ENCODE measurements around a stretch of chr5.

DNA sequence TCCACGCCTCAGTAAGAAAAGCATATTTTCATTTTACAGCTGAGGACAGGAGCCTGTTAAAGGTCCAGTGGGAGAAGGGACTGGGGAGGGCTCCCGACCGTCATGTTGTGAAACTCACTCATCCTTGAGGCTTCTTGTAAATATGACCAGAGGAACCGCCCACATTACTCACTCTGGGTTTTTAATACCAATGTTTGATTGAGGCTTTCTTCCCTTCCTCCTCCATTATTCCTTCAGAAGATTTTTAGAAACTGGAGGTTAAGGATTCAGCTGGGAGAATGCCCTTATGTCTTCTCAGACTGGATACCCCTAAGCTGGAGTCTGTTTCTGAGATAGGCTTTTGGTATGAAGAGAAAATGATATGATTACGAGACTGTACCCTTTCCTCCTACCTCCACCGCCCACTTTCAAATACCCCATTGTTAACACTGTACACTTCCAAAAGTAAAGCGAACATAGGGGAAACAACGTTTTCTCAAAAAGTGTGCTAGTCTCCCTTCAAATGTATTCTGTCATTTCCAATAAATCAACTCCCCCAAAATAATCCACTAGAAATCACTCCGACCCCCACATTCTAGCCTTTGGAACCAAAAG is 61.6 kb upstream of the GLRX start:
- PRO-cap, result unidirectional peak, minus-strand start at position 109 of the sequence

DNA sequence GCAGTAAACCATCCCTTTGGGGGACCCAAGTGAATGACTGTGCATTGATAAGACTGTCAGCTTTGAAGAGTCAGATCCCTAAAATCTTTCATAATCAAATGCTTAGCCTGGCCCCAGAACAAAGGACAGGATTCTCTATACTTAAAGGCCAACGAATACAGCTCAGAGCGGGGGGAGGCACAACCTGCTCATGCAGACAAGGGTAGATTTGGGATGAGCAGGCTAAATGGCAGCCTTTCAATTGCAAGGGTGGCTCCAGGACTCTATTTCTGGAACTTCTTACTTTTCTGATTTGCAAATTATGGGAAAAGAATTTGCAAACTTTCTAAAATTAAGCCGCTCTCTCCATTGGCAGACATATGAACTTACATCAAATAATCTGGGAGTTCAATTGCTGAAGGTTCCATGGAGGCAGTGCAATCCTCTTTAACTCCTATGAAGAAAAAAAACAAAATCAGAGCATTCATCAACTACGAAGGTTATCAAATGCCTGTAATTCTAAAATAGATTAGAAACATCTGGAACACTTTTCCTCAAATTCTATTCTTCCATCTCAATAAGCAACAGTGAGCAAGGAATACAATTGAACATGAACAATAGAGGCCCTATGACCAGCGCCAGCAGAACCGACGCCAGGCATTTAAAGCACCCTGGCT is 66.3 kb downstream of the ELL2 start:
- PRO-cap, result no peak

DNA sequence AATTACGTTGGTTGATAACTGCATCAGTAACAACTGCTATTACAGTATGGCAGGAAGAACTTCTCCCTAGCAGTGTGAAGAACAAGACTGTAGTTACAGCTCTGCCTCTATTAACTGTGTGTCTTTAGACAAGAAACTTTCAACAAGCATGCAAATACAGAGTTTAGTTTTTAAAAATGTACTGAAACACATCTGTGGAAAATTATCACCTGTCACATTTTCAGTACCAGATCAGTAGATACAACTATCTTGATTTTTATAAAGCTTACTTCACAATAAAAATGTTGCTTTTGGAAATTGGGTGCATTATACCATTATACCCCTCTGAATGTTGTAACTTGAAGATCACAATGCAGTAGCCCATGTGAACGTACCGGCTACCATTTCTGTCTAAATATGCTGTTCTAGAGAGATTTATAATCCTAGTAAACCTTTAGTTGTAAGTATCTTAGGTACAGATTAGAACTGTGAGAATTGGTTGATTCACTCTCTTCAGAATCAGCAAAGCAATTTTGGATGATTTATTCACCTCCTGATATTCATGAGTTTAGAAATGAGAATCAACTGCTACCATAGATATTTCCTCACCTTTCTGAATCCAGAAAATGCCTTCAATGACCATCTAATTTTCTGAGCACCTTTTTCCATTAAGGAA is 22.0 kb downstream of the ELL2 start:
- PRO-cap, result bidirectional peak, plus-strand start at position 217 of the sequence, minus-strand start at position 116 of the sequence

GRCh38 chr5:95940532-95941505 is 20.8 kb downstream of the ELL2 start:
- PRO-cap, result no peak

DNA sequence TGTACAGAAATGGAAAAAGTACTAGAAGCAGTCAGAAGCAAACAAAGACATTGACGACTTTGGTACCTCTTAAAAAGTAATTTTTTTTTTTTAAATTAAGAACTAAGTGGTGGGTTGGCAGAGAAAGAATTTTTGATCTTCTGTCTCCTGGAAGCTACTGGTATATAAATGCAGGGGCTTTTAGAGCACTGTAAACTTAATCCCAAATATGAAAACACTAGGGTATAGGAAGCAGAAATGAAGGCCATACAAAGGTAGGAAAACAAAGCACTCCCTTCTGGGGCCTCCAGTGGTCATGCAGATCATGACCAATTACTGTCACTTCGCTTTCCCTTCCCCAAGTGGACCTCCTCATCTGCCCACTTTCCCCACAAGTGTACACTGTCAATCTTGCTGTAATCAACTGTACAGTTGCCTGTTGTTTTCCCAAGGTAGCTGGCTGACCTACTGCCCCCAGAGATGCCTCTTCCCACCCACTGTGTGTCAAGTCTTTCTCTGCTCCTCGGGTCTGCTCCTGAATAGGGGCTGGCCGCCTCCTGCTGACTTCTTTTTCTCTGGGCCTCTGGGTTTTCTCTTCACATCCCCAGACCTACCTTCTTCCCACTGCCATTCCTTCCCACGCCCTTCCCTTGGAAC is 2.7 kb downstream of the ELL2 start:
- PRO-cap, result no peak

DNA sequence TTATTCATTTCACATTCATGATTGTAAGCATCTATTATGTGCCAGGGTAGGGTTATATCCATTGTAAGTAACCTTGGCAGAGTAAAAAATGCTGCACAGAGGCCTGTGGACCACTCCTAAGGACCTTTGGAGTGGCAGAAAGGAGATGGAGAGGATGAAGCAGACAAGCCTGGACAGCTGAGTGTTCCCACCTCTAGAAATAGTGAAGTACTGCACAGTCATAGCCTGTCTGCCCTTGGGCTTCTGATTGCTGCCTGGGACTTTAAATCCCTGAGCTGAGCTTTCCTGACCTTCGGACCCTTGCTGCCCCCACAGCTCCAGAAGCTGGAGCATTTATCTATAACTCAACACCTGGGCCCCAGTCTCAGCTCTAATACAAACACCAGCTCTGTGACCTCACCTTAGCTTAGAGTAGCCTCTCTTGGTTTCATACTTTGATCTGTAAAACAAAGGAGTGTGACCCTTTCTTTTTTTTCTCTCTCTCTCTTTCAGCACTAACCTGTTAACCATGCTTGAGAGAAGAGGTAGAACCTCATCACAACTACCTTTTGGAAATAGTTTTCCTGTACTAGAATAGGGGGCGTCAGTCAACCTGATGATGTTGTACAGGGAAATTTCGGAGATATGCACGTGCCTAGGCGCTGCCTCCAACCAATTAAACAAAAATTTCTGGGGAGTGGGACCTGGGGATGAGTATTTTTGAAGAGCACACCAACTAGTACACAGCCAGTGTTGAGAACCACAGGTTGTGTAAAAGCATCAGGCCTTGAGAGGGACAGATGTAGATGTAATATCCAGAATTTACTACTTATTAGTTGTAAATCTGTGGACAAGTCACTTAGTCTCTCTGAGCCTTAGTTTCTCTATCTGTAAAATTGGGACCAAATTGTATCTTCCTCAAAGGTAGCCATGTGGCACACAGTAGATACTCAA is 25.4 kb upstream of the ELL2 start:
- PRO-cap, result no peak

GRCh38 chr5:96068082-96068845 is 106.6 kb upstream of the ELL2 start:
- PRO-cap, result no peak

GRCh38 chr5:96214621-96215295 is 218.3 kb downstream of the PCSK1 start:
- PRO-cap, result no peak

DNA sequence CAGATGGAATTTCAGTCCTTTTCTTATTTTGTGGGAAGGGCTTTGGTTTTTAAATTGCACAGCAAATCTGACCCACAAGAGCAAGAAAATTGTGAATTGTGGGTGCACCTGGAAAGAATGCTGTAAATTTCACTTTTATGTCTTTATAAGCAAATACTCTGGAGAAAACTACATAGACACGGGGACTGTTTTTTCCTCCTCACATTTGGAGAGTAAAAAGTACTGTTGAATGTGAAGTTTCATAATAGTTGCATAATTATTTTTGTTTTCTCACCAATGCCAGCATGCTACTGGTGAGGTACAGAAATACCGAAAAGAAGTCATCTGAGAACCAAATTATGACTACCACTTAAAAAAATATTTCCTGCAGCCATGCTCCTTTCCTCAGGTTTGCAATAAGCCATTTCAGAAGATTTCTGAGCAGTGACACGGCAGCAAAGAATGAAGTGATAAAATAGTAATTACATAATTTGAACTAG is 144.9 kb downstream of the PCSK1 start:
- PRO-cap, result no peak

- PRO-cap, result no peak
Measured at GRCh38 chr5:96408097-96408800, 24.8 kb downstream of the PCSK1 start.

DNA sequence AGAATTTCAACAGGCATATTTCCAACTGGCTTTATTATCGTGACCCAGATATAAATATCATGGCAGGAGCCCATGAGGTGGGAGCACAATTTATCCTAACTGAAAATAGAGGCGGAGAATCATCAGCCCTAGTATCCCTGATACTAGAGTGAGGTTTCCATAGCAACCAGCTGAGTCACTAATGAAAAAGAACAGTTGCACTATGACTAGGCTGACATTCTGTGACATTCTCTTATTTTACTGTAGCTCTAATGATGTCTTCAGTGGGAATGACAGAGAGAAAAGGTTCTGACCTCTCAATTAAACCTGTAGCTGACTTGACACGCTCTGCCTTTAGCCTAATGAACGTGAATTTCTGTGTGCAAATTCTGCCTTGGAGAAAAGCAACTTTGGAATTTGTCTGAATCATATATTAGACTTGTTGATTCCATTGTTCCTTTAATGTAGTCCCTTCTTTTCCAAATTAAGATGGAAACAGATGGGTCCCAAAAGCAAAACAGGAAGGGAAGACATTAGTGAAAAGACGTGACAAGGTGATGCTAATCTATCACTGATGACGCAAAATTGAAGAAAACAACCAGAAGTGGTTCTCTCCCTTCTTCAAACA is 96.2 kb upstream of the CAST start:
- PRO-cap, result no peak

- PRO-cap, result no peak
Measured at GRCh38 chr5:96666531-96667074, 4.4 kb downstream of the CAST start.

- PRO-cap, result no peak
Measured at GRCh38 chr5:96776007-96776650, 31.6 kb downstream of the ERAP1 start.

- PRO-cap, result no peak
Measured at GRCh38 chr5:96958049-96958733, 22.3 kb downstream of the LNPEP start.

- PRO-cap, result no peak
Measured at GRCh38 chr5:97165627-97166292, 17.3 kb downstream of the RIOK2 start.

DNA sequence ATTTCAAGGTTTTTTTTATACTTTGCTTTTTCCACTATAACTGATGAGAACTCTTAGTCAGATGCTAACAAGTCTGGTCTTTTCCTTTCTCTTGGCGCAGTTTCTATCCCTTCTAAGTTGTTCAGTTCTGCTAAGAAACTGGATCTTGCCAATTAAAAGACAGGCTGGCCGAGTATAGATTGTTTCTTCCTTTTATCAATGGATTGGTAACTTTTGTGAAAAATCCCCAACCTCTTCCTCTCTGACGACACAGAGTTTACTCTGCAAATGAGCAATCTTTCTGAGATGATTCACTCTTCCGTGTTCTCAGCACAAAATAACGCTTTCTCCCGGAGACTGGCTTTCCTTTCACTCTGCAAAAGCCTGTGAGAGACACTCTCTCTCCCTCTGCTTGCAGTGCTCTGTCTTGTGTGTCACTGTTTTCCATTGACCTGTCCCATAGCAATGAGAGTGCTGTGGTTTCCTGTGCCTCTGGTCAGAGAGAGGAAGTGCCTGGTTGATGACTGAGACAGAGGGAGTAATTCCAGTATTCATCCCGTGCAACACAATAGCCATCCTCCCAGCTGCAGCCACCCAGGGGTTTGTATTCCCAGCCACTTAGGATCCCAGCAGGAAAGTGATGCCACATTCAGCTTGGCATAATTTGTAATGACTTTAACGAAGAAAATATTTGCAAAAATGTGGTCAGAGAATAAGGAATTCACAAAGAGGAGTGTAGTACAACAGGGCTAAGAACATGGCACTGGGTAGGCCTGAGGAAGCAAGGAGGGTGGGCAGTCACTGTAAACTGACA is 463.7 kb upstream of the RGMB start:
- PRO-cap, result no peak

DNA sequence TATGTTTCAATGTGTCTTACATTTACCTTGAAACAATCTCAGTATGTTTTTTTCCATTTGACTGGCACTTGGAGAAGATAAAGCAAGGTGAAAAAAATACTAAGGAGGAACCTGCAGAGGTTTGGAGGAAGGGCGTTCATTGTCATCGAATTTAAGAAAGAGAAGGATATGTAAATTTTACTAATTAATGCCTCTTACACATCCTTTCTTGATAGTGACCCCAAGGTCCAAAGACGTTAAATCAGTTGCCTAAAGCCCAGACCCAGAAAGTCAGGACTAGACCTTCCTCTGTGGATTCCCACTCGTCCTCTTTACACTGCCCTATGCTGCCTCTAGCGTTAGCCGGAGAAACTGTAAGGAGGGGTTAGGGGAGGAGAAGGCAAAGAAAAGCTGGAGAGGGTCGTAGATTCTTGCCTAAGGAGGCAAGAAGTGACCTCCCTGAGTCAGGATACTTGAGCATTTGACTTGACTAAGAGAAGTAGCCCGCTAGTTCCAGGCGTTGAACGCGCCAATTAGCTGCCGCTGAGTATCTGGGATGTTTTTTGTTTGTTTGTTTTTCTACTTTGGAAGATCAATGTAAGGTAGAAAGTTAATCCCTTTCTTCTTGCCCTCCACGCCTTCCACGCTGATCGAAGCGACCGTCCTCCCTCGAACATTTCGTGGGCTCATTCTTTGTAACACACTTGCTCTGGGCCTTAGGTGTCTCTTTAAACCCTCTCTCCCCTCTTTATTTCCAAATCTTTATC is 5.3 kb upstream of the RGMB start:
- PRO-cap, result no peak

DNA sequence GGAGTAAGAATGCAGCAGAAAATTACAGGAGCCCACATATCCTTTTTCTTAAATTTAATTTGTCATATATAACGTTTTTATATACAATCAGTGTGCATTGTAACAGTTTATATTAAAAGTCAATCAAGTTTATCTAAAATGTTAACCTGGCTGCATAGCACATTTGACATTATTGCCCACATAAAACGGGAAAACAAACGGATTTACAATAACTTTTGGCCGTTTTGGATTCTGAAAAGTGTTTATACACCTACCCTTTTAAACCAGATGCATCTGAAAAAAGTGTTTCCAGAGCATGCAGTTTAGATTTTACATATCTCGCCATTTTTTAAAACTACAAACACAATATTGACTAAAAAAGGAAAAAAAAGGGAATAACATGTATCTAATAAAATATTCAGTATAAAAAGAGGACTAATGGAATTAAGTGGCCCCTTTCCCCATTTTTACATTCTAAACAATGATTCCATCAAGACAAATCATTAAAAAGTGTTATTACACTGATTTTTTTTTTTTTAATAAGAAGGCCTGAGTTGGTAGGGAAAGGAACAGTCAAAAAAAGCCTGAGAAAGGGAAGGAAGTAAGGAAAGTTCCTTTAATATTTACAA is 73.5 kb downstream of the CHD1 start:
- PRO-cap, result no peak

- PRO-cap, result no peak
Measured at GRCh38 chr5:98885483-98886019, 43.3 kb downstream of the CHD1 start.

GRCh38 chr5:100536029-100536392 is 837 bp downstream of the FAM174A start:
- PRO-cap, result no peak

Measured in bronchial lymph node (tissue), 1 donor.